ENCODE measurements around a stretch of chr3.

DNA sequence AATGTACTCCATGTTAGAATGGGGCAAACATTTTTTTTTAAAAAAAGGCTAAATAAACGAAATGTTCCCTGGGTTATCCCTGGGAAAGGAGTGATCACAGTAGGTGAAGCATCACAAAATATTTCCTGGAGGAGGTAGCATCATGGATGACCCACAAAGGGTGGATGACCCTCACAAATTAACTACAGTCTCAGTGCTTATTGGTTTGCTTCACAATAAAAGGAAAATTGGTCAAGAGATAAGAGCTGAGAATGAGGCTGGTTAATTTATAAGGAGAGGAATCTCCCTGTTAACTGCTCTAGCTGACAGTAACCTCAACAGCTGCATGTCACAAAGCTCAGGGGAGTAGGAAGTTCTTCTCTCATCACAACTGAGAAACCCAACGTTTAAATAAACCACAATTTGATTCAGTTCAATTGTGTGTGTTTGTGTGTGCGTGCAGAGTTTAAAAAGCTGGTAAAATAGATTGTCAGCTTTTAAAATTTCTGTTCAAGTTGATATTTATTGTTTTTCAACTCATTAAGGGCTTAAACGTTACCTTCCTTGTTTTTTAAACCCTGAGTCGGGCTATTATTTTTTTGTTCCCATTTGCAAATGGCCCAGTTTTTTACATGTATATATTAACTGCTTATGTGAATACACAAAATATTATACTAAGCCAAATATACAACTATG is 3.5 kb upstream of the TGFBR2 start:
- RRBS, 2 experiments, result no CpG with 5 or more reads among the region's 5 CpGs

DNA sequence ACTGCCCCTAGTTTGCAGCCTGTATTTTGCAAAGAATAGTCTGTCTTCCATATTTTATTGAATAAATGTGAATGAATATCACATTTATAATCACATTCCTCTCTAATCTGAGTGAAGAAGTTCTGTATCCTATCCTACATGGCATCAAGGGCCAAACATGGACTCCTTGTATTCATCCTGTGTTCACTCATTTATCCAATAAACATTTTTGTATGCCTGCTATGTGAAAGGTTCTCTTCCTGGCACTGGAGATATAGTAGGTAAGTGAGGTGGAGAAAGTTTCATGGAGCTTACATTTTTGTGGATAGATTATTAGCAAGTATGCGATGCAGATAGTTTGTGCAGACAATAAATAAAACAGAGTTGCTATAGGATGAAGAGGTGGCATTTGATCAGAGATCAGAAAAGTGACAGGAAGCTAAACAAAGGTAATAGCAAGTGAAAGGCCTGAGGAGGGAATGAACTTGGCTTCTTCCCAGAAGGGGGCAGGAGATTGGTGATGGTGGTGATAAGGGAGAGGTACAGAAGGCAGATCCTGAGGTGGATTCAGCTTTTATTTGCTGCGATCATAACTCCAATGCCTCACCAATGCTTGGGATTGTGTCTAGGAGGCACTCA is 37.2 kb downstream of the TGFBR2 start:
- RRBS, 2 experiments, result no CpG with 5 or more reads among the region's 2 CpGs

DNA sequence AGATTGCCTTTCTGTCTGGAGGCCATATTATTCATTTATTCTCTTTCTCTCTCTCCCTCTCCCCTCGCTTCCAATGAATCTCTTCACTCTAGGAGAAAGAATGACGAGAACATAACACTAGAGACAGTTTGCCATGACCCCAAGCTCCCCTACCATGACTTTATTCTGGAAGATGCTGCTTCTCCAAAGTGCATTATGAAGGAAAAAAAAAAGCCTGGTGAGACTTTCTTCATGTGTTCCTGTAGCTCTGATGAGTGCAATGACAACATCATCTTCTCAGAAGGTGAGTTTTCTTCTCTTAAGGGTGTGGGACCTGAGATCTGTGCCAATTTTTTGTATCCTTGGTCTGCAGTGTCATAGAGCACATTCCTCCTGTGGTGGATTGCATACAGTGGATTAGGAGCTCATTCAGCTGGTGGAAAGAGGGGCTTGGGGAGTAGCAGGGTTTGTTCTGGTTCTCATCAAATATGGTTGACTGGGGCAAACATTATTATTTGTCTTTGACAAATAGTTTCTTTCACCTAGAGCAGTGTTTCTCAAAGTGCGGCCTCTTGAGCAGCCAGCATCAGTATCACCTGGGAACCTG is 43.9 kb downstream of the TGFBR2 start:
- RRBS, 2 experiments, result no CpG with 5 or more reads among the region's 3 CpGs

GRCh38 chr3:30657813-30658341 is 51.5 kb downstream of the TGFBR2 start:
- RRBS, 2 experiments, result no CpG with 5 or more reads among the region's 3 CpGs

- RRBS, 2 experiments, result no CpG with 5 or more reads among the region's 6 CpGs
These were observed 305.5 kb upstream of the STT3B start for GRCh38 chr3:31226747-31228031.

- RRBS, 2 experiments, result no CpG with 5 or more reads among the region's 4 CpGs
These were observed 40.5 kb downstream of the STT3B start for GRCh38 chr3:31572924-31573865.

GRCh38 chr3:31876332-31876902 is 104.6 kb downstream of the OSBPL10 start:
- RRBS, 2 experiments, result no CpG with 5 or more reads among the region's 8 CpGs

DNA sequence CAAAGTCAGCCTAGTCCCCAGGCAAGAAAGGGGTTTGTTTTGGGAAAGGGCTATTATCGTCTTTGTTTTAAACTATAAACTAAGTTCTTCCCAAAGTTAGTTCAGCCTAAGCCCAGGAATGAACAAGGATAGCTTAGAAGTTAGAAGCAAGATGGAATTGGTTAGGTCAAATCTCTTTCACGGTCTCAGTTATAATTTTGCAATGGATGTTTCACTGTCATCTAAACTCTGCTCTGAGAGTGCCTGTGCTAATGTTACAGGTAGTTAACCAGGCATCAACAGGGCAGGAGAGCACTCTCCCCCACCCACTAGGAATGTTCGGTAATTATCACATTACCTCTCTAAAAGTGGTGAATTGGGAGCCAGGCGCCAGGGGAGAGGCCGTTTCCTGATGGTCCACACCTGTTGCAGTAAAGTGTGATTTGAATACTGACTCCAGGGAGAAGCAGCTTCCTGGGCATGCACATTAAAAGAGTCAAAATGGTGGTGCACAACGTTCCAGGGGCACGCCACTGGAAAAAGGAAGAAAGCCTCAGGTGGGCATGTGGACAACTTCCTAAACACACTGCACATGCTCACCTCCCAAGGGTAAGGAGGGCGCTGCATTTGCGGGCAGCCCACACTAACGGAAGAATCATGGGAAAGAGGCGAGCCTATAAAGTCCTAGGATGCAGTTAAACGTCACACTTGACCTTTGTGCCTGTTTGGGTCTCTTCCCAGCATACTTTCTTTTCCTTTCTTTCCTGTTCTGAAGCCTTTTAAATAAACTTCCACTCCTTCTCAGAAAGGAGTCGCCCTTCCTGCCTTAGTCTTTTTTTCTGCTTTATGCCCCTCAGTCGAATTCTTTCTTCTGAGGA is 29.1 kb upstream of the GPD1L start:
- RRBS, 2 experiments, result no CpG with 5 or more reads among the region's 14 CpGs

- RRBS, 2 experiments, result 94 to 100% methylated on average over 1 to 2 of the region's 5 CpGs
These were observed 3.0 kb downstream of the GPD1L start for GRCh38 chr3:32109348-32109866.

DNA sequence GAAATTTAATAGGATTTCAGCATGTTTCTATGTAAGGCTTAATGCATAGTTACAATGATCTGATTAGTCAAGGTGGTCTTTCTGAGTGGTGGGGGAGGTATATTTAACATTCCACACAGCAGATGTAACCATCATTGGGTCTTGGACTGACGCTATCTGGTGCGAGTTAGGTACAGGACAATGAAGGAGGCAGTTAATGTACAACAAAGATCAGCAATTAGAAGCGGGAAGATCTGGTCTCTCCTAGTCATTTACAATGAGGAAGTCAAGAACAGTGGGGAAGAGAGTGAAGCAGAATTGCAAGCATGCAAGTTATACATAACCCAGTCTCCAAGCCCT is 14.0 kb downstream of the GPD1L start:
- RRBS, 2 experiments, result no CpG with 5 or more reads among the region's 3 CpGs

DNA sequence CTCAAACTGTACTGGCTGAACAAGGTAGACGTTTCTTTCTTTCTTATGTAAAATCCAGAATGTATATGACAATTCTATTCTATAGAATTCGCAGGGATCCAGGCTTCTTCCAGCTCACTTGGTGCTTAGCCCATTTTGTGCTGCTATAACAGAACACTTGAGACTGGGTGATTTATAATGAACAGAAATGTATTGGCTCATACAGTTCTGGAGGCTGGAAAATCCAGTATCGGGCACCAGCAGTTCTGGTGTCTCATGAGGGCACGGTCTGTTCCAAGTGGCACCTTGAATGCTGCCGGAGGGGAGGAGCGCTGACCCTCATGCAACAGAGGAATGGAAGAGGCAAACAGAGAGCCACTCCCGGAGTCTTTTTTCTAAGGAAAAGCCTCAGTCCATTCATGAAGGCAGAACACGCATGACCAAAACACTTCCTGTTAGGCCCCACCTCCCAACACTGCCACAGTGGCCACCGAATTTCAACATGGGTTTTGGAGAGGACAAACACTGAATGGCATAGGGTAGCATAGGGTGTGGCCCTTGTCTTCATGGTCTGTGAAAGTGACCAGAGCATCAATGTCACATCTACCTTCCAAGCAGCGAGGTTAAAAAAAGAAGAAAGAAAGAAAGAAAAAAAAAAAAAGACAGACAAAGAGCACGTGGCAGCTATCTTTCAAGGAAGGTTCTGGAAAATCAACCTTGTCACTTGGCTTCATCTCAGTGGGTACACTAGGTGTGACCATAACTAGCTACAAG is 46.0 kb downstream of the GPD1L start:
- RRBS, 2 experiments, result 94 to 97% methylated on average over 3 of the region's 11 CpGs

- RRBS, 2 experiments, result 7 to 45% methylated on average over 6 of the region's 39 CpGs
These were observed 34.9 kb downstream of the CMTM6 start for GRCh38 chr3:32467594-32468322.

GRCh38 chr3:32482118-32483298 is 20.1 kb downstream of the CMTM6 start:
- RRBS, 2 experiments, result no CpG with 5 or more reads among the region's 3 CpGs

DNA sequence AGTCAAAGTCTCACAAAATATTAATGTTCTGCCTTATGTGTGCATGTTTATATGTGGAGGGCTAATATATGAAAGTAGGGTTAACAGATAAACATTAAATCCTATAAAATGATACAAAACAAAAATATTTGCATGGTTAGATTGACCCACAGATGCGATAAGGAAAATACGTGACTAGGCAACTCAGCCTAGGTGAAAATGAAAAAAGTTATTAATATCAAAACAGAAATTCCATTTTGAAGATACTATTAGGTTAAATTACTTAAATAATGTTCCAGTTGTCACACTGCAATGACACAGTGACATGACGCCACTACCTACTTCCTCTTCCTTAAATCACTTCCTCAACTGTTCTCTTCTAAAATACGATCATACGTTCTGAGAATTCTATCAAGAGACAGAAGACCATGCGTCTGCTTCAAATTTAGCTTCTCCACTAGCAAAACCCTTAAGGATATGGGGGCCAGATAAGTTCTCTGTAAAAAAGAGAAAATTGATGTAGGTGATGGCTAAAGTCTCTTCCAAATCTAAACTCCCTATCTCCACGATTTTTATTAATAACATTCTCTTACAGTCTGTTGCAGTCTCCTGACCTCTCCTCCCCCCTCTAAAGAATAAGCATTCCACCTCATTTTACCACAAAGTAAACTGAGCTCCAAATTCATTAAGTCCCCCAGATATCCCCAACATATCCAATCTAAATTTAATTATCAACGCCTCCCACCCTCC is 18.2 kb downstream of the CMTM6 start:
- RRBS, 2 experiments, result no CpG with 5 or more reads among the region's 8 CpGs

DNA sequence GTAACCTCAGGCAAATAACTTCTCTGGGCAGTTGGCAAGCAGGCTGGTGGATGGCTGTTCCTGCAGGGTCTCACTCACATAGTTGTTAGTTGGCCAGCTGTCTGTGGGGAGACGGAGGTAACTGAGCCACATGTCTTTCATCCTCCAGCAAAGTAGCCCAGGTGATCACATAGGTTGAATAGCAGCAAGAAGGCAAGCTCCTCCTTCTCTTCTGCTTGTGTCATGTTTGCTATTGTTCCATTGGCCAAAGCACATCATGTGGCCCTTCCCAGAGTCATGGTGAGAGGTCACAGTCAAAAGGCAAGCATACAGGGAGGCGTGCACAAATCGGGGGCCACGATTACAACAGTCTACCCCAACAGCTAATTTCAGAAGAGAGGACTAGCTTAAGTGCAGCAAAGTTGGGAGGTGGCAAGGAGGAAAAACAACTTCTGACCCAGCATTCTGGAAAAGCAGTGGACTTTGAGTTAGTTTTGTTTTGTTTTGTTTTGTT is 17.4 kb upstream of the TRIM71 start:
- RRBS, 2 experiments, result no CpG with 5 or more reads among the region's 4 CpGs

- RRBS, 2 experiments, result no CpG with 5 or more reads among the region's 4 CpGs
These were observed 3.3 kb downstream of the TRIM71 start for GRCh38 chr3:32821129-32821530.

GRCh38 chr3:32870221-32870902 is 52.6 kb downstream of the TRIM71 start:
- RRBS, 2 experiments, result no CpG with 5 or more reads among the region's 8 CpGs

GRCh38 chr3:33083780-33084699 is 12.9 kb downstream of the GLB1 start:
- RRBS, 2 experiments, result no CpG with 5 or more reads among the region's 7 CpGs

GRCh38 chr3:33113546-33113647 is 417 bp upstream of the CRTAP start:
- RRBS, 2 experiments, result no CpG with 5 or more reads among the region's 3 CpGs

- RRBS, 2 experiments, result no CpG with 5 or more reads among the region's 7 CpGs
These were observed 44.2 kb downstream of the UBP1 start for GRCh38 chr3:33395946-33396438.